Airway epithelial cell (primary cell): ENCODE measurements around a stretch of chr11.

GRCh38 chr11:1572948-1573184 is 795 bp upstream of the DUSP8 start:
- RAMPAGE, long total RNA = no peak

DNA sequence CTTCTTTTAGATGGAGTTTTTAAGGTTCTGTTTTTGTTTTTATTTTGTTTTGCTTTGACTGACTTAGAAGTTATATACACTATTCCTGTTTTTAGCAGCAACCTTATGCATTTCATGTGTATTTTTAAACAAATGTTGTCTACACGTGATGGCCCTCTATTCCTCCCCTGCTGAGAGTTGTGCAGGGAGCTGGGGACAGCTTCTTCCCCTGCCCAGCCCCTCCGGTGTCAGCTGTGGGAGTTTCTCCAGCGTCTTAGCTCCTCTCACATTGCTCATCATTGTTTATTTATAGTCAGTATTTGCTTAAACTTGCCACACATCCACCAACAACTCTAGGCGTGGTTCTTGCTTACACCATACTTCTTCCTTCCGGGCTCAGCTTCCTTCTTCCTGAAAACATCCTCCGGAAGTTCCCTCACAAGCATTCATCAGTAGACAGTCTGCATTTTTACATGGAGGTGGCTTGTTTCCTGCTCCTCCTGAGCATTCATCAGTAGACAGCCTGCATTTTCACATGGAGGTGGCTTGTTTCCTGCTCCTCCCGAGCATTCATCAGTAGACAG is 4.1 kb upstream of the KRTAP5-1 start:
- RAMPAGE, long total RNA = no peak

- RAMPAGE, long total RNA = no peak
These were observed 25.1 kb downstream of the KRTAP5-5 start for GRCh38 chr11:1654573-1655101.

- RAMPAGE, long total RNA = no peak
These were observed 33.2 kb downstream of the KRTAP5-5 start for GRCh38 chr11:1662550-1663406.

DNA sequence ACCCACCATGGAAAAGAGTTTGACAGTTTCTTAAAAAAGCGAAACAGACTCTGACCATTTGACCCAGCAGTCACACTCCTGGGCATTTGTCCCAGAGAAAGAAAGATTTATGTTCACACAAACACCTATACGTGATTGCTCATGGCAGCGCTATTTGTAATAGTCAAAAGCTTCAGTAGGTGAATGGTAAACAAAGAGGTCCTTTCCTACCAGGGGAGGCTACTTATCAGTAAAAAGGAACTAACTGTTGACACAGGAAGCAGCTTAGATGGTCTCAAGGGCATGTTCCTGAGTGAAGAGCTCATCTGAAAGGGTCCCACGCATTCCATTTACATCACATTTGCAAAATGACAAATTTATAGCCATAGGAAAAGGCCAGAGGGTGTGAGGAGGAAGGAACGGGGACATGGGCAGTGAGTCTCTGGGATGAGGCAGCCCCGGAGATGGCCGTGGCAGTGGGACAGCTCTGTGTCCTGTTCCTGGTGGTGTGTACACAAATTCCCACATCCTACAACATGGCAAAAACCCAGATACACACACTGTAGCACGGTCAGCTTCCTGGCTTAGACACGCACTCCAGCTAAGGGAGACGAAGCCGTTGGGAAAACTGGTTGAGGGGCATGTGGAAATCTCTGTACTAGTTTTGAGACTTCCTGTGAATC is 14.6 kb upstream of the KRTAP5-6 start:
- RAMPAGE, long total RNA = no peak

- RAMPAGE, long total RNA = no peak
These were observed 3.8 kb downstream of the TNNI2 start for GRCh38 chr11:1842444-1843093.

GRCh38 chr11:1863004-1863493 is 10.2 kb downstream of the LSP1 start:
- RAMPAGE, long total RNA = no peak

DNA sequence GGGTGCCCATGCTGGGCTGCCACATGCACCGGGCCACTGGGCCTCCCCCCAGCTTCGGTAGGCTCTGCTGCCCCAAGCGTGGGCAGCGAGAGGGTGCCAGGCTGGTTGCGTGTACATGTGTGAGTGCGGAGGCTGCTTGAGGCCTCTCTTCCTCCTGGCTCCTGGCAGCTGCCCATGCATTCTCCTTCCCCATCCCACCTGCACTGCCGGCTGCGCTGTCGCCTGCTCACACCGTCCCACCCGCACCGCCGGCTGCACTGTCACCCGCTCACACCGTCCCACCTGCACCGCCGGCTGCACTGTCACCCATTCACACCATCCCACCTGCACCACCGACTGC is 12.4 kb downstream of the LSP1 start:
- RAMPAGE, long total RNA = no peak

GRCh38 chr11:1888217-1888770 is 3.4 kb downstream of the PRR33 start:
- RAMPAGE, long total RNA = no peak

DNA sequence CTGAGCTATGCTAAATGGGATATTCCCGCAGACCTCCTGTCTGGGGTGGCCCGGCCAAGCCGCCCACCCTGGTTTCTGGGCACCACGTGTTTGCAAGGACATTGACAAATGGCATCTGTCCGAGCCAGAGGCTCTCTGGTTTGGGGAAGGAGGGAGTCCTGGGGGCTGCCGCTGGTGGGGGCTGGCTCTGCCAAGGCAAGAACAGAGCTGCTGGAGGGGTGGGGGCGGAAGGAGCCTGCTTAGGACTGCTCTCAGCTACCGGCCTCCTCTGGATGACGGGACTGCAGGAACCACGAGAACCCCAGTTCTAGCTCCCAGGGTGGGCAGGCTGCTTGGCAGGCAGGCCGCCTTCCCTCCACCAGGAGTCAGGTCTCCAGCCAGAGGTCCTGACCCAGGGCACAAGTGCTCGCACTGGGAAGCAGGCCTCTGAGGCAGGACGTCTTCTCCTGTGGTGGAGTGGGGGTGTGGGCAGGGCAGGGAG is 475 bp downstream of the PRR33 start:
- RAMPAGE, long total RNA = no peak

- RAMPAGE, long total RNA = no peak
These were observed 1.0 kb upstream of the PRR33 start for GRCh38 chr11:1892596-1893289.

DNA sequence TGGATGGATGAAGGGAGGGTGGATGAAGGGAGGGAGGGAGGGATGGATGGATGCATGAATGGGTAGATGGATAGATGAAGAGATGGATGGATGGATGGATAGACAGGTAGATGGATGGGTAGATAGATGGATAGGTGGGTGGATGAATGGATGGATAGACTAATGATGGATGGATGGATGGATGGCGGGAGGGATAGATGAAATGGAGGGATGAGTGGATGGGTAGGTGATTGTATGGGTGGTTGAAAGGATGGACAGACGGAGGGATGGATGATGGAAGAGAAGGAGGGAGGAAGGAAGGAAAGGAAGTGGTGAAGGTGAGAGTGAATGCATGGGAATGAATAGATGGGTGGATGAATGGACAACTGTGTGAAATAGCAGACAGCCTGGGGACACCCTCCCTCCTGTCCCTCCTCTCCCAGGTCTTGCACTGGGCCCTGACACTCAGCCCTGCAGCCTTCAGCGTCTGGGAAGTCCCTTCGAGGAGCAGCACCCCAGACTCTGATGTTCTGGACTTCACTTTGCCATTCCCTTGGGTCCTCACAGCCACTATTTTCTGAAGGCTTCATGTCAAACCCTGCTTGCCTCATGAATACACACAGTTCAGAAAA is 3.6 kb upstream of the TNNT3 start:
- RAMPAGE, long total RNA = no peak

GRCh38 chr11:1940692-1940973 is 6.5 kb upstream of the MRPL23 start:
- RAMPAGE, long total RNA = no peak

GRCh38 chr11:2156475-2156856 is 4.5 kb downstream of the INS start:
- RAMPAGE, long total RNA = no peak

DNA sequence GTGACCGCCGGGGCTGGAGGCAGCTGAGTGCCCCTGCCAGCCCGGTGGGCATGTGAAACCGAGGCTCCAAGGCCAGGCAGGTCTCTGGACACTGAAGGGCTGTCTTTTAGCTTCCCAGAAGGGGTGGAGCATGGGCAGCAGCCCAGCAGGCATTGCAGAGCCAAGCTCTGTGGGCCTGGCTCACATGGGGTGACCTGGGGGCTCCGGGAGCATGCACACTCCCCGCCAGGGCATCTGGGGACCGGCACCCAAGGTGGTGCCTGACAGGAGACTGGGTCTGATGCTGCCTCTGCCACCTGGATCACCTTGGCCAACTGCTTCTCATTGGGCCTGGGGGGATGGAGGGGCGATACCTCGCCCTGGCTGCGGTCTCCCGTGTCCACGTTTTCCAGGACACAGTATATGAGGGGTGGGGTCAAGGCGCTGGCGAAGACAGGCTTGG is 3.6 kb downstream of the INS start:
- RAMPAGE, long total RNA = no peak

DNA sequence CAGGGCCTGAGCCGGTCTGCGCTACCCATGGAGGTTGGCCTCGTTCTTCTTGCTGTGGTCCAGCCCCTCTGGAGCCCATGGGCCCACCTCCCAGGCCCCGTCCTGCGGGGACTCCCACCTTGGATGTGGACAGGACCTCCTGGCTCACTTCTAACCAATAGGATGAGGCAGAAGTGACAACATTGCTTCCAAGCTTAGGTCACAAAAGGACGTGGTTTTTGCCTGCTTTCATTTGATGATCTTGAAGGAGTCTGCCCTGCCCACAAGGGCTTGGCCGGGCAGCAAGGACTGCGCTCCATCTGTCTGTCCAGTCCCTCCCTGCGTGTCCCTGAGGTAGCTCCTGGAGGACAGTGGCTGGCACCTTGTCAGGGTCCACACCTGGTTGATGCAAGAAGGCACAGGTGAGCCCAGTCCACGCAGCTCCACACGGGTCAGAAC is 38.5 kb upstream of the TH start:
- RAMPAGE, long total RNA = no peak

- RAMPAGE, long total RNA = no peak
These were observed 7.0 kb downstream of the C11orf21 start for GRCh38 chr11:2294711-2295065.

DNA sequence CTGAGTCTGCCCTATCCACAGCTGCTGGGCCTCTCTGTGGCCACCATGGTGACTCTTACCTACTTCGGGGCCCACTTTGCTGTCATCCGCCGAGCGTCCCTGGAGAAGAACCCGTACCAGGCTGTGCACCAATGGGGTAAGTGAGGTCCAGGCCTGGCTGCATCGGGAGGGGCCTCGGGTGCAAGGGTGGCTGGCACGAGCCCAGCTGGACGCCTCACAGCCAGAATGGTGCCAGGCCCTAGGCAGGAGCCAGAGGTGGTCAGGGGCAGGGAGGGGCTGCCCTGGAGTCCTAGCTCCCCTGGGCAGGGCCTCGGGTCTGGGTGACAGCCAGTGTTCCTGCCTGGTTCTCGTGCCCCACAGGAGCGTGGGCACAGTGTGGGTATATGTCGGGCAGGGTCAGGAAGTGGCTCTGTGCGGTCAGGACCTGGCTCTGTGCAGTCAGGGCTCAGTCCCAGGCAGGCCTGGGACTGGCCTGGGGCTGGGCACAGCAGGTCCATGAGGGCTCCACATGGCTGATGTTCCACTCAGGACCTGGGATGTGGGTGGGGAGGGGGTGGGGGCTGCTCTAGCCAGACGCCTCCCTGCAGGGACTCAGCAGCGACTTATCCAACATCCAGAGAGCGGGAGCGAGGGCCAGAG is 1.1 kb downstream of the TSPAN32 start:
- RAMPAGE, long total RNA = no peak

DNA sequence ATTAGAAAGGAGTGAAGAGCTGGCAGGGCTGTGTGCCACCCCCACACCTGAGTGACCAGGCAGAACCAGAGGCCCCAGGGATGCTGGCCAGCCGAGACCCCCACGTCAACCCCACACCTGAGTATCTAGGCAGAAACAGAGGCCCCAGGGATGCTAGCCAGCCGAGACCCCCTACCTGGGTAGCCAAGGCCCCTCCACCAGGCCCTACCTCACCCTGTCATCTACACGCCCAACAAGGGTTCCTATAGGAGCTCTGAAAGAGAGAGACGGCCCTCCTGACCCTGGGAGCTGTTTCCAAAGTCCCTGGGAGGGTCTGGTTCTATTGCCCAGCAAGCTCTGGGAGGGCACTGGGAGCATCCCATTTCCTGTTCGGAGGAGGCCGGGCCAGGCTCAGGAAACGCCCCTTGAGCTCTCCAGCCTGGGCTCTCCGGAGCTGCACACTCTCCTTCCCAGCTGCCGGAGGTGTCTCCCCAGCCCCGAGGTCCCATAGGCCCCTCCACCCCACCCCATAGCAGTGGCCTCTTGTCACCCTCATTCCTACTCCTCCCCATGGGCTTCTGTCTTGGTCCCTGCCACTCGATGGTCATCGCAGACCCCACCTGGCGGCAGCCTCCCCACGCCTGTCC is 2.5 kb downstream of the TSPAN32 start:
- RAMPAGE, long total RNA = no peak

- RAMPAGE, long total RNA = no peak
These were observed 9.5 kb downstream of the CD81 start for GRCh38 chr11:2386594-2386970.